CD14-positive monocyte (primary cell): ENCODE measurements around the genes STRA8, NUP205 and AKR1D1.

- CAGE, long polyA plus RNA = no peak
Observed at GRCh38 chr7:134835158-134835450, 55.7 kb downstream of the CALD1 start.

- CAGE, long polyA plus RNA = no peak
Observed at GRCh38 chr7:134906472-134907589, 79.5 kb upstream of the AGBL3 start.

- CAGE, long polyA plus RNA = no peak
Observed at GRCh38 chr7:134954402-134954974, 31.8 kb upstream of the AGBL3 start.

DNA sequence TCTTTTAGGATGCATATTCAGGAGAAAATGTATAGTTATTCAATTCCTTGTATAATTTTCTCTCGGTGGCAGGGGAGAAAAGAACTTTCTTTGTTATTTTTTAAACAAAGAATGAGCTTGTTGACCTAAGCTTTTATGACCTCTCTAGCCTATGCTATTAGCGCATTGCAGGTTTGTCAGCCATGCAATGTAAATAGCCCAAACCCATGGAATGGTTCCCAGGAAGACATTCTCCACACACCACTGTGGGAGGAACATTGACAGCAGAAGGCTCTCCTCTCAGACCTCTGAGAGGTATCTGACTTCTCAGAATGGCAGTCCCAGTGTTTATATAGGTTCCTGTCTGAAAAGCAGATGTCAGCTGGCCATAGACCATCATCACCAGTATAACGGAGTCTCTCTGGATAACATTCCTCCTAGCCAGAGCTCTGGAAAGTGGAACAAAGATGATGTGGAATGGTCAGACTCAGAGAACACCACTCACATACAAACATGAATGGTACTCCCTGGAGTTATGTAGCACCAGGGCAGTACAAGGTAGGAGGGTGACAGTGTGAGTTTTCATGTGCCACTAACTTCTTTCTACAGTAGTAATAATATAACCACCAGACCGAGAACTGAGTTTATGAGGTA, 19.5 kb upstream of the AGBL3 start:
- CAGE, long polyA plus RNA = no peak

DNA sequence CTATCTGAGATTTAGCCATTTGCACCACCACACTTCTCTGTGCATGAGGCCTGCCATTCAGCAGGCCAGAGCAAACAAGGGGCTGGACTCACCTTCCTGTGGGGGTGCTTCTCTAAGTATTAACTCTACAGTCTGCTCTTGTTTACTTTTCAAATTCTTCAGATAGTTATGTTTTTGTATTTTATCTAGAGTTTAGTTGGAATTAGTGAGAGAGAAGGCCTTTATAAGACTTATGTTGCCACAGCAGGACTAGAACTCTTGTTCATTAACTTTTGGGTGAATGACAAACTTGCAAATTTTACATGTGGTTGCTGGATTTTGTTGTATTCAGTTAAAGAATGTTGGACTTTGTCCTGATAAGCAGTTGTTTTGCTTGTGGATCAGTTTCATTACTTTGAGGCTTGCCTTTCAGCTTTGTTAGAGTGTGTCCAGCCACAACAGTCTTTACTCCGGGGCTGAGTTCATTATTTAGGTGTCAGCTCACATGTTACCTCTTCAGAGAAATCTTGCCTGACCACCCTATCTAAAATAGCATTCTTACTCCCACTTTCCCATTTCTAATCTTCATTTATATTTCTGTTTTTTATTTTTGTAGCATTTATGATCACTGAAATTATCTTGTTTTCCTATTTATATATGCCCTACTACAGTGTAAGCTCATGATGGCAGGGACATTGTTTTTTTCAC, 5.7 kb downstream of the AGBL3 start:
- CAGE, long polyA plus RNA = no peak

DNA sequence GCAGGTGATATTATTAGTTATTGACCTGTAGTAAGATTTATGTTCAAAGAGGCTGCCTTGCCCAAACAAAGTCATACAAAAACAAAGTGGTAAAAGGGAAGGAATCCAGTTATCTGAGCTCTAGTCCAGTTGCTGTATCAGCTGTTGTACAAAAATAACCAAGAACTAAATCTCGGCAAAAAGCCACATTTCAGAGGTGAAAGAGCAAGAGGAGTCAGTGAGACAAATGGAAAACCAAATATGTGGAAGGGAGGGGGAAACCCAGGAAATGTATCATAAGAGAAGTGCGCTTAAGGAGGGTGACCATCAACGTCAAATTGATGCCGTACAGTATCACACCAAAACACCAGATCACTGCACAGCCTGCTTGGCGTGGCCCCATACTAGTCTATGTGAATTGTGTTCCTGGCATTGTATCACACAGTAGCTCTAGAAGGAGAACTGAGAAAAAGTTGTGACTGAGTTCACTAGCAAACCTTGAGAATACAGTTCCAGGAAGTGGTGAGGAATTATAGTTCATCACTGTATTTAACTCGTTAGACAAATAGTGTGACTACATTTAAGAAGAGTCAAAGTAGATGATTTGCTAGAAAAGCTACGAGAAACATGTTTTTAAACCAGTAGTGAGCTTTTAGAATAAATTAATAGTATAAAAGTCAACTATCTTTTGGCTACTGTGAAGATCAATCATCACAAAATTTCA, 6.5 kb downstream of the AGBL3 start:
- CAGE, long polyA plus RNA = no peak

DNA sequence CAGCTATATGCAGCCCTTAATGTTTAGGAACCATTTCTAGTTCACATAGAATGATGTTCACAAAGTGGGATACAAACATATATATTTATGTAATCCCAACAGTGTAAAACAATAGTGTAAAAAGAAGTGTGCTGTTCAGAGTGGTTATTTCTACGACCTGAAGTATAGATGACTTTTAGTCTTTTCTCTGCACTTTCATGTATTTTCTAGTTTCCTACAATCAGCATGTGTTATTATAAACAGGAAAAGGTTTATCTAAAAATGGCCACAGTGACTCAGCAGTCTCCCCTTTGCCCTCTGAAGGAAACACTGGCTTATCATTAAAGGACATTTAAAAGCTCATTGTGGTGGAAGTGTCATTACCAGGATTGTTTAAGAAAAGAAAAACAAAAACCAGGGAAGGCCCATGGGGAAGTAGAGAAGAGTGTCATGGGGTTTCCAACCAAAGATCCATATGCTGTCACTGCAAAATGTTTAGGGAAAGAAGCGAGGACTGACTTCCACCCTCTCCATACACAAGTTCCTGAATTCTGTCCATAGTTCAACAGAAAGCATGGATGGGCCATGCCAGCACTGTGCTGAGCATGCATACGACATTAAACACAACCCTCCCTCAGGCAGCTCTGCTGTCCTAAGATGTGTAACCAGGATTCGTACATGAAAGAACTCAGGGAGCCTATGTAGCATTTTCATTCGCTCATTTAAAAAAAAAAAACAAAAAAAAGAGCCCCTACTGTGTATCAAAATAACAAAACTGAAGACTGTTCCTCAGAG, 10.3 kb downstream of the CYREN start:
- CAGE, long polyA plus RNA = no peak

- CAGE, long polyA plus RNA = no peak
Observed at GRCh38 chr7:135177331-135178133, 7.0 kb upstream of the CYREN start.

DNA sequence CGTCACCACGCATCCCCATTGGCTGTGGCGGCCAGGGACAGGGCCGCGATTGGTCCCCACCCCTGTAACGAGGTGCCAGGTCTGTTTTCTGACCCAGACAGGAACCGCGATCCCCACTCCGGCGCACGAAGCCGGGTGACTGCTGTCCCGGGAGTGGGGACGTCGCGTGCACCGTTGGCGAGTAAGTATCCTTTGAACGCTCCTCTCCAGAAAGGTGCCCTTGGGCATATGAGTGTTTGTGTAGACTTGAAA, at the start of gene STRA8:
TSS of gene STRA8 (plus strand) at position 116 of the 252 bp plus-strand sequence.
- CAGE, long polyA plus RNA = no peak

DNA sequence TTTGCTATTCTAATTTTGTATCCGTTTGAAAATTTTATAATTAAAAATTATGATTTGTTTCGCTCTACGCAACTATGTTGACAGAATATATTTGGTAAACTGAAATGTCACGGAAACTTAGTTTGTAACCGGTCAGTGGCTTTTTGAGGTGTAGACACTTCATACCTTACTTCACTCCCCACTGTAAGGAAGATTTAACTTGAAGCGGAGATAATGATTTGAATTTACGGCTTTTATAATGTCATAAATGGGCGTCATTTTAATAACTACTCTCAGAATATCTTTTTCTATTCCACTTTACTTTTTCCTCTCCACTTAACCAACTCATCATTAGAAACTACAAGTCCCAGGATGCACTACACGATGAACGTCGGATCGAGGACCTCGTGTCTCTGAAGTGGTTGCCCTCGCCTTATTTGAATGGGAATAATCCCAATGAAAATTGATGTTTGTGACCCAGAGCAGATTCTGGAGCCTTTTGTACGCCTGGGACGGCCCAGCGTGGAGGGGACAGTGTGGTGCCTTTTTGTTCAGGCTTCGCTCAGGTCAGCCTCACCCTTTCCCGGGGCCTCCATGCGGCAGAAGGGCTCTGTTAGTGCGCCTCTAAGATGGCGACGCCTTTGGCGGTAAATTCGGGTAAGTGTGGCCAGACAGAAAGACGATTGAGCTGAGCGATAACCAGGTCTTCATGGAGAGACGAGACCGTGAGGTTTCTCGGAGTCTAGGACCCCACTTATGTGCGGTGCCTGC, at the start of gene NUP205:
TSS of gene NUP205 (plus strand) at position 581 of the 750 bp plus-strand sequence.
- CAGE, long polyA plus RNA = no peak

DNA sequence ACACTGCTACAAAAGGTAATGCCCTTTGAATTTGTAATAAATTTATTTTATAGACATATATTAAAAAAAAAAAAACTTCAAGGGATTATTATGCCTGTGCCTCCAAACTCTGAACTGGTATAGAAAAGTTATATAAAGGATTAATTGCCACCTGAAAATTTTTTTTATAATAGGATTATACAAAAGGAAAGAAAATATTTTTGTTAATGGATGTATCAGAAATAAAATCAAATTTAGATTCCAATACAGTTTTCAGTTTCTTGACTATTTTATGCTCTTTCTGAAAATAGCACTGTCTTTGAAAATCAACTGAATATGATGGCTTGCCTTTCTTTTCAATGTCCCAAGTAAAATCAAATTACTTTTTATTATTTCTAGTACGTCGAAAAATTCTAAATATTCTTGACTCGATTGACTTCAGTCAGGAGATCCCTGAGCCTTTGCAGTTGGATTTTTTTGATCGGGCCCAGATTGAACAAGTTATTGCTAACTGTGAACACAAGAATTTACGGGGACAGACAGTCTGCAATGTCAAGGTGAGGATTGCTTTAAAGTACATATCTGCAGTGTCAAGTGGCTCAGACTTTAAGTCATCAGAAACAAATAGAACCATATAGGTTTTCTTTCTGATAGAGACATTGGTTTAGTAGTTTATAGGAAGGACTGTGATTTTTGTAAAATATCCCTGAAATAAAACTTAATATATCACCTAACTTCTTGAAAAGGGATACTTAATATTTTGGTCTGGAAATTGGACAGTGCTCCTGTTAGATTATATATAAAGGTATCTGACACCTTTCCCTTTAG, 45.4 kb upstream of the STMP1 start:
- CAGE, long polyA plus RNA = no peak

GRCh38 chr7:135650399-135651284, 11.7 kb upstream of the STMP1 start:
- CAGE, long polyA plus RNA = no peak

- CAGE, long polyA plus RNA = no peak
Observed at GRCh38 chr7:135774291-135774779, 25.7 kb upstream of the FAM180A start.

DNA sequence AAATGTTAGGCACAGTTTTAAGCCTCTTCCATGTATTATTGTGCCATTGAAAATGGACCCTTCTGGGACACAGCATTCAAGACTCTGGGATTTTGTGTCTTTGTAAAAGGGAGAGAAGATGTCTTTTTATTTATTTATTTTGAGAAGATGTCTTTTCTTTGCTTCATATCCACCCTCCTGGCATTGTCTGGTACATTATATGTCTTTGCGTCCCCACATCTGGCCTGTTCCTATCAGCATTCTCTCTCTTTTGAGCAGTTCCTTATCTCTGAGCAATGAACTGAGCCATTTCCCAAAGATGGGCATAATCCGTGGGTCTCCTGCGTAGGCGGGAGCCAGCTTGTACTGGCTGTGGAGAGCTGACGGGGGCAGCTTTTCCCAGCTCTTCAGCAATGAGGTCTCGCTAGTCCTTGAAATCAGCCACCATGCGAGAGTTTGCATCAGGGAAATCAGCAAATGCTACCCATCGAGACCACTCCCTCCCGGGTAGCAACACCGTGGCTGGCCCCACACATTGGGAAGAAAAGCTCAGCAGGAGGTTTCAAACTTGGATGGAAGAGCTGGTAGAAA, 51.8 kb upstream of the FAM180A start:
- CAGE, long polyA plus RNA = no peak

DNA sequence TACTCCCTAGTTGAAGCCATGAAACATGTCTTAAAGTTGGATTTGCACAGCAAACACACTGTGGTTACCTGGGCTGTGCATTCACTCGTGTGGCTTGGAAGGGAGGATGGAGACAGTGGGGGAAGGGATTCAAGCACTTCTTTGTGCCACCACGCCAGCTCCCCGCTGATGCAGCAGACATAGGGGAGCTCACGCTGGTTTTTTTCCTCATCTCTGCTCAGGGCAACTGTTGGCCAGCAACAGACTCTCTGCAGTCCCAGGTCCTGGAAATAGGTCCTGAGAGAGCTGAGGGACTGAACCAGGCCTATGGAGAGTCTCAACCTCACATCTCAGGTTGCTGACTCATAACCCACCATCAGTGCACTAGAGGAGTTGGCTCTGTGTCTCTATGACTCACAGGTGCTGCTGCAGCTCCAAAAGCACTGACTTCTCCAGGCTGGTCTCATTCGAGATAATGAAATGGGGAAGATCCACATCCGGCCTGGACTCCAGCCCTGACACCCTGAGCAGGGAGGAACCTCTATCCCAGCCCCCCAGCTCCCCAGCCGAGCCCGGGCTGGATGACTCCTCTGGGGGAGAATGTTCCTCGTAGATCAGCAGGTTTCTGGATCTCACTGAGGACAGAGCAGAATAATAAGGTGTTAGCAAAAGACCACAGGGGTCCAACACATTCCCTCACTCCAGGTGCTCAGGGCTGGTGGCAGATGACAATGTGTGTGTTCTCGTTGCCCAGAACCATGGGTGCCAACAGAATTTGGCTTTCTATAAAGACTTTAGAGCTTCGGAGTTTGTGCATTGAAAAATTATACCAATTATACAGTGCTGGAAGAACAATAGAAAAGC, 35.5 kb upstream of the DGKI start:
- CAGE, long polyA plus RNA = no peak

DNA sequence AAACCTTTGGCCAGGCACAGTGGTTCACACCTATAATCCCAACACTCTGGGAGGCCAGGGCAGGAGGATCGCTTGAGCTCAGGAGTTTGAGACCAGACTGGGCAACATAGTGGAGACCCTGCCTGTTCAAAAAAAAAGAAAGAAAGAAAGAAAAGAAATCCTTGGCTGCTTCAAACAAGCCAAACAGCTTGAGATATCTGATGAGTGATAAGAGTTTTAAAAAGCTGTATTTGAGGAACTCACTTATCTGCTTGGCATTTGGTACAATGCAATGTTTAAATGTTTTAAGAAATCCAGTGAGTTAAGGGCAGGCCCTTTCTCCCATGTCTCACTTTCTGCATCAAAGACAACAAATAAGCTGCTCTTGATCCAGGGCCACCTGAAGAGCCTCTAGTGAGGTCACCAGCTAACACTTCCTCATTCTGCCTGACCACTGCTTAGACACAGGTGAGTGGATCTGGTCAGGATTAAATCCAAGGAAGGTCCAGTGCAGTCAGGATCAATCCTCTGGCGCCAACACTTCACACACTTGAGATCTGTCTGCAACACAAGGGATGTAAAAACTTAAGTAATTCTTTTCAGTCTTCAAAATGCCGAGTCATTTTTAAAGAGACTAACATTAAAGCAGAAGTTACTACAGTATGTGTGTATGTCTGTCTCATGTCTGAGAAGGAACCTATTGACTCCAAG, 43.4 kb downstream of the CREB3L2 start:
- CAGE, long polyA plus RNA = no peak

GRCh38 chr7:137975203-137975841, 26.6 kb downstream of the CREB3L2 start:
- CAGE, long polyA plus RNA = no peak

GRCh38 chr7:137996262-137996852, 5.5 kb downstream of the CREB3L2 start:
- CAGE, long polyA plus RNA = no peak

DNA sequence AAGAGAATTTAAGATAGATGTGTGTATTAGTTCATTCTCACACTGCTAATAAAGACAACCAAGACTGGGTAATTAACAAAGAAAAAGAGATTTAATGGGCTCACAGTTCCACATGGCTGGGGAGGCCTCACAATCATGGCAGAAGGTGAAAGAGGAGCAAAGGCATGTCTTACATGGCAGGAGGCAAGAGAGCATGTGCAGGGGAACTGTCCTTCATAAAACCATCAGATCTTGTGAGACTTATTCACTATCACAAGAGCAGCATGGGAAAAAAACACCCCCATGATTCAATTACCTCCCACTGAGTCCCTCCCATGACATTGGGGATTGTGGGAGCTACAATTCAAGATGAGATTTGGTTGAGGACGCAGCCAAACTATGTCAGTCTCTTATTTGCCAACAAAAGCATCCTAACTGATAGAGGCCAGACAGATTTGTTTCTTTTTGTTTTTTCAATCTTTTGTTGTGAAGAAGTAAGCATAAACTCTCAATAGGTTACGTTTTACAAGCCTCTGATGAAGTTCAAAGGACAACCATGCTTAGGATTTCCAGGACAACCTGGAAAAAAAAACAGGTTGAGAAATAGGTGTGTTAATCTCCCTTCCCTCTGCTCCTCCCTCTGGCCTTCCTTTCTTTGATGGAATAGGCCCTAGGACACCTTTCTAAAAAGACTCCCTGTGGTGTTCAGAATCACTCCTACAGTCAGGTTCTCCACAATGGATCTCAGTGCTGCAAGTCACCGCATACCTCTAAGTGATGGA, at the start of gene AKR1D1:
TSS of gene AKR1D1 (plus strand) at position 657 of the 761 bp plus-strand sequence.
- CAGE, long polyA plus RNA = no peak

DNA sequence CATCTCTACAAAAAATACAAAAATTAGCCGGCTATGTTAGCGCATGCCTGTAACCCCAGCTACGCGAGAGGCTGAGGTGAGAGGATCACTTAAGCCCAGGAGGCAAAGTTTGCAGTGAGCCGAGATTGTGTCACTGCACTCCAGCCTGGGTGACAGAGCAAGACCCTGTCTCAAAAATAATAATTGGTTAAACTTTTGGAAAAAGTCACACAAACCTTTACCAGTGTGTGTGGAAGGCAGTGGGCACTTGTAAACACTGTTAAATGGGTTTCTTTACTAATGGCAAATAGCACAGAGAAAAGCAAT, 117.8 kb downstream of the SVOPL start:
- CAGE, long polyA plus RNA = no peak